Epithelial cell of proximal tubule (primary cell): ENCODE data around the genes HAUS5, IGFLR1 and ZNF567.

GRCh38 chr19:35310393-35311172, 18.4 kb upstream of the CD22 start:
- RAMPAGE, long total RNA, result no peak
- RRBS, result no CpG with 5 or more reads among the region's 18 CpGs

GRCh38 chr19:35447471-35447662, 690 bp upstream of the FFAR2 start:
- RAMPAGE, long total RNA, result no peak
- RRBS, result no CpG with 5 or more reads among the region's 3 CpGs

- RAMPAGE, long total RNA, result no peak
- RRBS, result no CpG with 5 or more reads among the region's 19 CpGs
Measured at GRCh38 chr19:35501652-35502273, 11.5 kb upstream of the KRTDAP start.

GRCh38 chr19:35612487-35612977, at the start of gene HAUS5:
Gene HAUS5, plus strand, starts transcription at chr19:35612735.
- RAMPAGE, long total RNA, result no peak
- RRBS, result 1% methylated on average over 6 of the region's 42 CpGs

GRCh38 chr19:35638053-35638535, 3.5 kb upstream of the ETV2 start:
- RAMPAGE, long total RNA, result no peak
- RRBS, result no CpG with 5 or more reads among the region's 7 CpGs

DNA sequence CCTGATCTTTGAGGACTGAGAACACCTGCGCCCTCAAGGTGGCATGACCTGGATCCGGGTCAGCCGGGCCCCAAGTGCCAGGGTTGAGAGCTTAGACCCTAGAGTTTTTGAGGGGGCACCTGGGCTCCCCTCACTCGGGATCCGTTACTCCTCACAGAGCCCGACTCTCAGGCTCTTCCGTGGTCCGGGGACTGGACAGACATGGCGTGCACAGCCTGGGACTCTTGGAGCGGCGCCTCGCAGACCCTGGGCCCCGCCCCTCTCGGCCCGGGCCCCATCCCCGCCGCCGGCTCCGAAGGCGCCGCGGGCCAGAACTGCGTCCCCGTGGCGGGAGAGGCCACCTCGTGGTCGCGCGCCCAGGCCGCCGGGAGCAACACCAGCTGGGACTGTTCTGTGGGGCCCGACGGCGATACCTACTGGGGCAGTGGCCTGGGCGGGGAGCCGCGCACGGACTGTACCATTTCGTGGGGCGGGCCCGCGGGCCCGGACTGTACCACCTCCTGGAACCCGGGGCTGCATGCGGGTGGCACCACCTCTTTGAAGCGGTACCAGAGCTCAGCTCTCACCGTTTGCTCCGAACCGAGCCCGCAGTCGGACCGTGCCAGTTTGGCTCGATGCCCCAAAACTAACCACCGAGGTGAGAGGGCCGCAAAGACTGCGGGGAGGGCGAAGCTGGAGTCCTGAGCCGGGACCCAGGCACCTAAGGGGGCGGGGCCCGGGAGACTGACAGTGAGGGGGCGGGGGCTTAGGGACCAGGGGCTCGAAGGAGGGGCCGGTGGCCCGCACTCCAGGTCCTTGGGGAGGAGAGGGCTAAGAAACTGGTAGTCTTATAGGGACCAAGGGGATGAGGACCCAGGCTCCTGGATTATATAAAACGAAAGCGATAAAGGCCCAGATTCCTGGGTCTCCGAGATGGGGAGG, 1.8 kb downstream of the ETV2 start:
- RAMPAGE, long total RNA, result no peak
- RRBS, result 4% methylated on average over 24 of the region's 67 CpGs

- RAMPAGE, long total RNA, result no peak
- RRBS, result 5% methylated on average over 10 of the region's 43 CpGs
Measured at GRCh38 chr19:35672970-35673847, 6.9 kb downstream of the UPK1A start.

- RAMPAGE, long total RNA, result no peak
- RRBS, result 71% methylated on average over 4 of the region's 23 CpGs
Measured at GRCh38 chr19:35719811-35720513, 2.2 kb downstream of the KMT2B start.

DNA sequence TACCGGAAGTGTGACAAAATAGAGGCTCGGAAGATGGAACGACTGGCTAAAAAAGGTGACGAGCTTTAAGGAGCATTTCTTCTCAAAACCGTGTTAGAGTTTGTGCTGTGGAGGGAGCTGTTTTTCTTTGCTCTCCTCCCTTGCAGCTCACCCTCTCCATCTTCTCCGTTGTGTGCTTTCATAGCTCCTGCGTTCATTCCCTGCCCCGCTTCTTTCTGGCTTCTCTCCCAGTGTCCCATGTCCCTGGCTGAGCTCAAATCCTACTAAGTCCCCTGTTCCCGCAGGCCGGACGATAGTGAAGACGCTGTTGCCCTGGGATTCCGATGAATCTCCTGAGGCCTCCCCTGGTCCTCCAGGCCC, 5.6 kb downstream of the KMT2B start:
- RAMPAGE, long total RNA, result no peak
- RRBS, result 97% methylated on average over 3 of the region's 13 CpGs

DNA sequence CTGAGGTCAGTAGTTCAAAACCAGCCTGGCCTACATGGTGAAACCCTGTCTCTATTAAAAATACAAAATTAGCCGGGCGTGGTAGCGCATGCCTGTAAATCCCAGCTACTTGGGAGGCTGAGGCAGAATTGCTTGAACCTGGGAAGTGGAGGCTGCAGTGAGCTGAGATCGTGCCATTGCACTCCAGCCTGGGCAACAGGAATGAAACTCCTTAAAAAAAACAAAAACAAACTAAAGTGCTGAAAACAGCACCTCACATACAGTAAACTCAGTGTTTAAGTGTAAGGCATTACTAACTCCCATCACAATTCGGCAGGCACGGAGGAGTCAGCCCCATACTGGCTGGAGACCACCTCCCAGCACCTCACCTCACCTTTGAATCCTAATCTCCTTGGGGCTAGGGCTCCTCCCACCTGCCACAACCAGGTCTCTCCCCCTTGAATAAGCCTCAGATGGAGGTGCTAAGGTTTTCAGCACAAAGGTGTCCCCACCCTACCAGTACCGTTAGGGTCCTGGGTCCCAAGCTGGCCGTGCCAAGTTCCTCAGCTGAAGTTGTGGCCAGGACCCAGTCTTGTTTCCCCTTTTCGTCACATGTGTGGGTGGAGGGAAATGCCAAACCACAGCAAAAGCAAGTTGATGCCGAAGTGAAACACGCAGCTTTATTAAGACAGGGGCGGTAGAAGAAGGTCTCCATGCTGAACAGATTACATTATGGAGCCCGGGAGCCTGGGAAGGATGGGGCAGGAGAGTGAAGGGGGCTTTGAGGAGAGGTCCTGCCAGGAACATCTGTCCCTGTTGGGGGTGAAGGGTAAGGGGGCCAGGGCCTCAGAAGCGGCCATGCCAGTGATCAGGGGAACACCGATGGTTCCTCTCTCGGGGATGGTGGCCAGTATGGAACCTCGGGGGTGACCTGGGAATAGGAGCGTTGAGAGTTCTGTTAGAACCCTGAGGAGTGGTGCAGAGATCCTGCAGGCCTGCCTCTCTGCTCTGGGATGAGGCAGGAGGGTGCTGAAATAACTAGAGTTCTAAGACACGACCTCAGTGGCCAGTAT, at the start of gene IGFLR1:
Gene IGFLR1 (minus strand): TSS at position 559 of the 1,052 bp plus-strand sequence.
- RAMPAGE, long total RNA, result no peak
- RRBS, result no CpG with 5 or more reads among the region's 19 CpGs

DNA sequence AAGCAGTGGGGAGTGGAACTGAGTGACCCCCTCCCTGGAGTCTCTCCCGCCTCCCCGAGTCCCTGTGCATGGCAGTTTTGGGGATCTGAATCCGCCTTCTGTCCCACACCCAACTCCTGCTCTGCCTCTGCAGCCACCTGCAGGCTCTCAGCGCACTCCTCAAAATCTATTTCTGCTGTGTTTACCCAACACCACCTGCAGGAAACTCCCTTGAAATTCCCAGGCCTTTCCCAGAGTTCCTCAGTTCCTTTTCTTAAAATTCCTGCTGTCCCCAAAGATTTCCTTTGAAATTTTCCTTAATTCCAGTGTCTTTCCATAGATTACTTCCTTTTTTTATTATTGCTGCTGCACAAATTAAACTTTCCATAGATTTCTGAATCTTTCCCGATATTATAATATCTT, 6.0 kb downstream of the NPHS1 start:
- RAMPAGE, long total RNA, result no peak
- RRBS, result no CpG with 5 or more reads among the region's 5 CpGs

DNA sequence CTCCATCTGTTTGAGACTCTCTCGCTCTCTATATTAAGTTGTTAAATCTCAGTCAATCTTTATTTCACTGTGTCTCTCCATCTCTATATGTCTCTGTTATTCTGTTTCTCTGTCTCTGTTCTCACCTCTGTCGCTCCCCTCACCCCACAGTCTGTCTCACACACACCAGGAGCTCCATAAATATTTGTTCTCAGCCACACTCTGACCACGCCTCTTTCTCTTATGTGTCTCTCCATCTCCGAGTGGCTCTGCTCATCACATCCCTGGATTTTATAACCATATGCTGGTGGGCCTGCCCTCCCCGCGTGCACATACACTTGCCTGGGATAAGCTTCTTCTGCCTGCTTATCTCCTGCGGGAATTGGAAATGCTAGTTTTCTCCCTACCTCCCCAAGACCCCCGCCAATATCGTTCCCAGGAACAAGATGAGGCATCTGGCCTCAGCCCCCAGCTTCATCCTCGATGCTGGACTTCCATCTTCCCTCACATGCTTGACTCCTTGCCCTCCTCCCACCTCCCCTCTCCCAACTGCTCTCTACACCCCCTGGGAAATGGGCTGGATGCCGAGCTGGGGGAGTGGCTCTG, 2.0 kb upstream of the KIRREL2 start:
- RAMPAGE, long total RNA, result no peak
- RRBS, result no CpG with 5 or more reads among the region's 11 CpGs

DNA sequence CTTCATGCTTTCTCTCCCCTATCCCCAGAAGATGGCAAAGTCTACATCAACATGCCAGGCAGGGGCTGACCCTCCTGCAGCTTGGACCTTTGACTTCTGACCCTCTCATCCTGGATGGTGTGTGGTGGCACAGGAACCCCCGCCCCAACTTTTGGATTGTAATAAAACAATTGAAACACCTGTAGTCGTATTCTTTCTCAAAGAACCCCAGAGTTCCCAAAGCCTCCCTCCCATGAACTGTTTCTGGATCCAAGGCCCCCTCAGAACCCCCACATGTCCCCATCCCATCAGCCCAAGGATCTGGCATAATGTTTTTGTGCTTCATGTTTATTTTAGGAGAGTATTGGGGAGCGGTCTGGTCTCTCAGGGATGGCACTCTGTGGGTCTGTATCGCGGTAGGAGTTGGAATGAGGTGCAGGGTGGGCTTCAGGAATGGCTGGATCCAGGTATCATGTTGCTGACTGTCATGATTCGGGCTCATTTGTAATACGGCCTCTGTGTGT, 1.8 kb downstream of the HCST start:
- RAMPAGE, long total RNA, result no peak
- RRBS, result no CpG with 5 or more reads among the region's 7 CpGs

GRCh38 chr19:35913616-35914042, 5.5 kb upstream of the TYROBP start:
- RAMPAGE, long total RNA, result no peak
- RRBS, result no CpG with 5 or more reads among the region's 7 CpGs

GRCh38 chr19:36009068-36009577, 510 bp upstream of the SYNE4 start:
- RAMPAGE, long total RNA, result no peak
- RRBS, result 3% methylated on average over 14 of the region's 48 CpGs

- RAMPAGE, long total RNA, result no peak
- RRBS, result no CpG with 5 or more reads among the region's 9 CpGs
Measured at GRCh38 chr19:36015152-36016305, 1.5 kb upstream of the ALKBH6 start.

DNA sequence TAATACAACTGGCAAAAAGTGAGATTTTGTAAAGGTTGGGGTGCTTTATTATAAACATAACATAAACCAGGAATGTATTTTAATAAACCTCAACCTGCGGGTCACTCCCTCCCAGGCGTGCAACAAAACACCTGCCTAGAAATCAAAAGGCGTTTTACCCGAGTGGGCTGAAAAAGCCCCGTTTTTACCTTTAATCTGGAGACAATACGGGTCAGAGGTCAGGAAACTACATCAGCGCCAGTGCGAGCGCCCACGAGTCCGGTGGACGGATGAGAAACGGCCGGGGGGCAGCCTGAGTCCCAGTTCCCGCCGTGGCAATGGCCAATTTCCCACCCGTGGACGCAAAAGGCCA, 47.8 kb downstream of the ZFP14 start:
- RAMPAGE, long total RNA, result no peak
- RRBS, result 0% methylated on average over 3 of the region's 18 CpGs

GRCh38 chr19:36687122-36688416, at the start of gene ZNF567:
Gene ZNF567, plus strand, starts transcription at chr19:36687612.
- RAMPAGE, long total RNA, result no peak
- RRBS, result 1% methylated on average over 24 of the region's 81 CpGs

GRCh38 chr19:36775377-36776354, 3.1 kb upstream of the ZNF850 start:
- RAMPAGE, long total RNA, result no peak
- RRBS, result no CpG with 5 or more reads among the region's 61 CpGs

DNA sequence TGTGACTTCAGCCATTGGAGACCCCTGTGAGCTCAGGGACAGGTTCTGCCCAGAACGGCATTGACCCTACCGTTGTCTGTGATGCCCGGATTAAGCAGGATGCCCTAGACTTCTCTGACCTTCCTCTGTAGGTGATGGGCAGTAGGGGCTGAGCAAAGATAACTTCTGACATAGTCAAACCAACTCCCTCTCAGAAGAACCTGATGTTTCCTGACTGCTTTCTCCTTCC, 835 bp downstream of the ZNF345 start:
- RAMPAGE, long total RNA, result no peak
- RRBS, result no CpG with 5 or more reads among the region's 3 CpGs